IMR-90 (cell line): ENCODE data around the gene HES1.

DNA sequence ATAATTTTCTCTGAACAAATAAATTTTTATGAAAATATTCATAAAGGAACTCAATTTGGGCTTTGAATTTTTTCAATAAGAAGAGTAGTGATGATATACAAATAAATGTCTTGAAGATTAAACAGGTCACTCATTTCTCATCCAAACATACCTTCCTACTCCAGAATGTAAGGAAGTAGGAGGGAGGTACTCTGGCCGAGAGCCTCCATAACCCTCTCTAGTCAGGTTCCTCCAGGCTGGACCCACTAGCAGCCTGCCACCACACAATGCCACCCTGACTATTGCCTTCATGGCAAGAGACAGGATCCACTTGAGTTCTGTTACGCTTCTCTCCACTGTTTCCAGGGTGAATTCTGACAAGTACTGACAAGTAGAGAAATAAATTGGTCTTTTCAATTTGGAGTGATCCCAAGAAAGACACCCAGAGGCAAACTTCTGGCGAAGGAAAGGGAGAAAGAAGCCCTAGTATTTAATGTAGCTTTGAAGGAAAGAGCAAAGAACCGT is 33.0 kb upstream of the ATP13A5 start:
- RRBS: no CpG with 5 or more reads among the region's 4 CpGs
CAGE:
- cytosol, long polyA plus RNA: no peak
- long polyA plus RNA: no peak
- nucleus, long polyA plus RNA: no peak

DNA sequence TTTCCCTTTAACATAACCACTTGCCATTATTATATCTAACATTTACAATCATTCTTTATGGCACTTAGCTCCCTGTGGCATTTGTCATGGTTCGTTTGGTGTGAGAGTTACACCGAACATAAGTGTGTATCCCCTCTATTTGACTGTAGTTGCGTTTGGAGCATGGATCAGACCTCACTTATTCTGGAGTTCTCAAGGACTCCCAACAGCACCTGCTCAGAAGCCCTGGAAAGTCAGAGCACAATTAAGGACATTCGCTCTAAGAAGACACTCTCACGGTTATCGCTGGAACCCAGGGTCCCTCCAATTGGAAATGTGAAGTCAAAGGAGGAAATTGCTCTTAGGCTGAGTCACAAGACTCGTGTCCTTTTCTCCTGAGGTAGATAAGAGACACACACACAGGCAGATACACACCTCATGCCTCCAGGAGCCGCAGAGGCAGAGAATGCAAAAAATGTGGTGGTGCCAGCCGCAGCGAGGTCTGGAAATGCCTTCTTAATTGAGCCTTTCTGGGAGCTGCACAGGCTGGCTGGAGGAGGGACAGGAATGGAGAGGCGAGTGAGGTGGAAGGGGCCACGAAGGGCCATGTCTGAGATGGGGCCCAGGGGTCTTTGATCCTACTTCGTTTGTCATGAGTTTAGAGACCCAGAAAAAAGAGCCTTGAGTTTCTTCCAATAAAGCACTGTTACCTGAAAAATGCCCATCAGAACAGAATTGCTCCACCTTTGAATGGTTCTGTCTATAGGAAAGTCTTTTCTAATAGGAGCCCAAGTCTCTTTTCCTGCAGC is 189.2 kb downstream of the OPA1 start:
- RRBS: no CpG with 5 or more reads among the region's 13 CpGs
CAGE:
- cytosol, long polyA plus RNA: no peak
- long polyA plus RNA: no peak
- nucleus, long polyA plus RNA: no peak

GRCh38 chr3:193884475-193885156 is 251.3 kb upstream of the HES1 start:
- RRBS: no CpG with 5 or more reads among the region's 6 CpGs
CAGE:
- cytosol, long polyA plus RNA: no peak
- long polyA plus RNA: no peak
- nucleus, long polyA plus RNA: no peak

- RRBS: no CpG with 5 or more reads among the region's 10 CpGs
CAGE:
- cytosol, long polyA plus RNA: no peak
- long polyA plus RNA: no peak
- nucleus, long polyA plus RNA: no peak
Observed at GRCh38 chr3:193980449-193980950, 155.4 kb upstream of the HES1 start.

GRCh38 chr3:194124461-194124710 is 11.6 kb upstream of the HES1 start:
- RRBS: no CpG with 5 or more reads among the region's 1 CpG
CAGE:
- cytosol, long polyA plus RNA: no peak
- long polyA plus RNA: no peak
- nucleus, long polyA plus RNA: no peak

GRCh38 chr3:194126558-194126895 is 9.4 kb upstream of the HES1 start:
- RRBS: no CpG with 5 or more reads among the region's 8 CpGs
CAGE:
- cytosol, long polyA plus RNA: no peak
- long polyA plus RNA: no peak
- nucleus, long polyA plus RNA: no peak

DNA sequence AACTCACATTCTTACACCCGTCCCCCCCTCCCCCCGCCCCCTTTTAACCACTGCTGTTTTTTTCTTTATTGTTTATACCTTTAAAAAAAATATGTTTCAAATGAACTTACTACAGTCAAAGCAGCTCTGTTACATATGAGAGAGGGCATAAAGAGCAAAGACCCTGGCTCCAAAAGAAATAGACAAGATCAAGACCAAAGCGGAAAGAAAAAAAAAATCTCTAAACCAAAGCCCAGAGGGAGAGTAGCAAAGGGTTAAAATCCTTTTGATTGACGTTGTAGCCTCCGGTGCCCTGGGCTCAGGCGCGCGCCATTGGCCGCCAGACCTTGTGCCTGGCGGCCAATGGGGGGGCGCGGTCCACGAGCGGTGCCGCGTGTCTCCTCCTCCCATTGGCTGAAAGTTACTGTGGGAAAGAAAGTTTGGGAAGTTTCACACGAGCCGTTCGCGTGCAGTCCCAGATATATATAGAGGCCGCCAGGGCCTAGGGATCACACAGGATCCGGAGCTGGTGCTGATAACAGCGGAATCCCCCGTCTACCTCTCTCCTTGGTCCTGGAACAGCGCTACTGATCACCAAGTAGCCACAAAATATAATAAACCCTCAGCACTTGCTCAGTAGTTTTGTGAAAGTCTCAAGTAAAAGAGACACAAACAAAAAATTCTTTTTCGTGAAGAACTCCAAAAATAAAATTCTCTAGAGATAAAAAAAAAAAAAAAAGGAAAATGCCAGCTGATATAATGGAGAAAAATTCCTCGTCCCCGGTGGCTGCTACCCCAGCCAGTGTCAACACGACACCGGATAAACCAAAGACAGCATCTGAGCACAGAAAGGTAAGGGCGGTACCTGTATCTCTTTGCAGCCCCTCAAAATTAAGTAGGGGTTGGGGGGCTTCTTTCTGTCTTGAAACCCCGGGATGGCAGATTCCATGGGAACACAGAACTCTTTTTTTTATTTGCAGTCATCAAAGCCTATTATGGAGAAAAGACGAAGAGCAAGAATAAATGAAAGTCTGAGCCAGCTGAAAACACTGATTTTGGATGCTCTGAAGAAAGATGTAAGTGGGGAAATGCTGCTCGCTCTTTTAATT is at the start of gene HES1:
Gene HES1 (plus strand): TSS at position 491 of the 1,088 bp plus-strand sequence.
- RRBS: 6% methylated on average over 2 of the region's 34 CpGs
CAGE:
- cytosol, long polyA plus RNA: start-site peak on the plus strand centred at position 516 of the sequence, 28 bp wide, 38 and 22 reads in 2 replicates
- long polyA plus RNA: start-site peak on the plus strand centred at position 489 of the sequence, 11 bp wide, 291 and 703 reads in 2 replicates
- nucleus, long polyA plus RNA: start-site peak on the plus strand centred at position 555 of the sequence, 140 bp wide, 235 and 3,345 reads in 2 replicates

GRCh38 chr3:194142005-194142614 is 6.2 kb downstream of the HES1 start:
- RRBS: no CpG with 5 or more reads among the region's 16 CpGs
CAGE:
- cytosol, long polyA plus RNA: no peak
- long polyA plus RNA: no peak
- nucleus, long polyA plus RNA: no peak

DNA sequence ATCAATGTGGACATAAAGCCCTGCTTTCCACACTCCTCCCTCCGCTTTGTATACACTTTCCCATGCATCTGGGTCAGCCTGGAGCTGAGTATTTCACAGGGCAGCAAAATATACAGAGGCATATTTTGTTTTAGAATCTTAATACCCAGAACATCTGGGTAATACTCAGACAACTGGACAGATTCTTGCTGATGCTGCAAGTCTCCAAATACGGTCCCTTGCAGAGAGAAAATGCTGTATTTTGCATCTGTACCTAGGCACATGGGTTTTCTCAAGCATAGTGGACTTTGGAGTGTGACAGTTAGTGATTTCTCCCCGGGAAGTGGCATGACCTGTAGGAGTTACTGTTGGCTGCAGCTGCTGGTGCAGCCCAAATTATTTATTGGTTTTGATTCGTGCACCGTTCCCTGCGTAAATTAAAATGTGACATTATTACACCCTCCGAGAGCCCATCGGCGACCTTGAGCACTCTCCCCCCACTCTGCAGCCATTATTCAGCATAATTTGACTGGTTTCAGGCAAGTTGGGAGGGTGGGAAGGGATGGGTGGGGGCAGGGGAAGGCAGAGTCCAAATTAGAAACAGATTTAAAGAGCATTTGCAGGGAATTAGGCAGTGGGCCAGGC is 100.9 kb downstream of the CPN2 start:
- RRBS: no CpG with 5 or more reads among the region's 9 CpGs
CAGE:
- cytosol, long polyA plus RNA: no peak
- long polyA plus RNA: no peak
- nucleus, long polyA plus RNA: no peak

- RRBS: 59% methylated on average over 3 of the region's 5 CpGs
CAGE:
- cytosol, long polyA plus RNA: no peak
- long polyA plus RNA: no peak
- nucleus, long polyA plus RNA: no peak
Observed at GRCh38 chr3:194261465-194261887, 89.7 kb downstream of the CPN2 start.

DNA sequence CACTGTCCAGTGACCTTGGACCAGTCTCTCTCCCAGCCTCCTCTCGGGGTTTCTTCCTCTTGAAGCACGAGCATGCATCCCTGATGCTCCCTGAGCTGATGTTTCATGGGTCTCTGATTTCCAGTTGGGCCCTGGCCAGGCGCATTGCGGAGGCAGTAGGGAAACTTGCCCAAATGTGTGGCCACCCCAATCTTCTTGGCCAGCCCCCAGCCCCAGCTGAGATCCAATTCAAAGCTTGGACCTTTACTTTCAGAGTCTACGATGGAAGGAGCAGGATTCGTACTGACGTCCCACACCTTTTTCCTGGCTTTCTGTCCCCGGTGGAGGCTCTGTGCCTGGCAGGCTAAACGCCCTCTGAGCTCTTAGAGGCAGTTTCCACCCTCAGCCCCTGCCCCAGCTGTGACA is 37.5 kb downstream of the CPN2 start:
- RRBS: no CpG with 5 or more reads among the region's 9 CpGs
CAGE:
- cytosol, long polyA plus RNA: no peak
- long polyA plus RNA: no peak
- nucleus, long polyA plus RNA: no peak

GRCh38 chr3:194314856-194315961 is 35.9 kb downstream of the CPN2 start:
- RRBS: 3% methylated on average over 18 of the region's 59 CpGs
CAGE:
- cytosol, long polyA plus RNA: no peak
- long polyA plus RNA: no peak
- nucleus, long polyA plus RNA: no peak

GRCh38 chr3:194561131-194561681 is 72.0 kb downstream of the TMEM44 start:
- RRBS: no CpG with 5 or more reads among the region's 9 CpGs
CAGE:
- cytosol, long polyA plus RNA: no peak
- long polyA plus RNA: no peak
- nucleus, long polyA plus RNA: no peak

DNA sequence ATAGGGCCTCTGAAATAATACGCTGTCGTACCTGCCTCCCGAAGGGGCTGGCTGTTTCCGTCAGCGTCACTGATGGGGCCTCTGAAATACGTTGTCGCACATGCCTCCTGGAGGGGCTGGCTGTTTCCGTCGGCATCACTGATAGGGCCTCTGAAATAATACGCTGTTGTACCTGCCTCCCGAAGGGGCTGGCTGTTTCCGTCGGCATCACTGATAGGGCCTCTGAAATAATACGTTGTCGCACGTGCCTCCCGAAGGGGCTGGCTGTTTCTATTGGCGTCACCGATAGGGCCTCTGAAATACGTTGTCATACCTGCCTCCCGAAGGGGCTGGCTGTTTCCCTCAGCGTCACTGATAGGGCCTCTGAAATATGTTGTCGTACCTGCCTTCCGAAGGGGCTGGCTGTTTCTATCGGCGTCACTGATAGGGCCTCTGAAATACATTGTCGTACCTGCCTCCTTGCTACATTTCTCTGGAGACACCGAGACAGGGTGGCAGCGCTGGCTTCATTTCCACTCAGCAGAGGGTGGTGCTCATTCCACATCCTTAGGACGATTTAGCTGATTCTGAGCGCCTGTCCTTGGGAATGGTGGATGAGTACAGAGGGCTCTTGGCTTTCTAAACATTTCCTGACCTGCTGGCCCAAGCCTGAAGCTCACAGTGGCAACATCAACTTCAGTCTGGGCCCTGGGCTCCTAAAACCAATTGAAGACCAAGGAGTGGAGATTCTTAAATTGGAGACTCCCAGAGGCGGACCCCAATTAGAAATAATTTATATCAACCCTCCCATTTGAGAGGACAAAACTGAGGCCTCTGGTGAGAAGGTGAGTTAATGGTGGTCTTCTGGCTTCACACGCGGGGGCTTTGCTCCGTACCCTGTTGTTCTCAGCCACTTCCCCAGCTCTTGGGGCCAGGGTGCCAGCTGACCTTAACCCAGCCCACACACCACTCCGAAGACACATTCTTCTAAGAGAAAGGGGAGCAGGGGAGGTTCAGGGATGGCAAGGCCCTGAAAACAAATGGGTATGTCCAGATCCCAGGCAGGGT is 2.1 kb downstream of the TMEM44 start:
- RRBS: no CpG with 5 or more reads among the region's 36 CpGs
CAGE:
- cytosol, long polyA plus RNA: no peak
- long polyA plus RNA: no peak
- nucleus, long polyA plus RNA: no peak

DNA sequence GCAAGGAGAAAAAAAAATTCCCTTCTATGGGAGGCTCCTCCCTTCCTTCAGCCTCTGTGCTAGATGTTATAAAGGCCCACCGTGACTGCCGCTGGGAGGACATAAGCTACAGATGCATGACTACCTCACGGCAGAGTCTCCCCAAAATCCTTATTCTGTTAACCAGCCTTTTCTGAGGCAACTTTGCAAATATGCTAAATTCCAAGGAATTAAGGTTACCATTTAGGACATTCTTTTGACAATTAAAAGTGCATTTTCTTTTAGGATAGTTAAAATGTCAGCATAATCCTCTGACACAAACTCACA is 11.1 kb downstream of the LSG1 start:
- RRBS: no CpG with 5 or more reads among the region's 3 CpGs
CAGE:
- cytosol, long polyA plus RNA: no peak
- long polyA plus RNA: no peak
- nucleus, long polyA plus RNA: no peak

DNA sequence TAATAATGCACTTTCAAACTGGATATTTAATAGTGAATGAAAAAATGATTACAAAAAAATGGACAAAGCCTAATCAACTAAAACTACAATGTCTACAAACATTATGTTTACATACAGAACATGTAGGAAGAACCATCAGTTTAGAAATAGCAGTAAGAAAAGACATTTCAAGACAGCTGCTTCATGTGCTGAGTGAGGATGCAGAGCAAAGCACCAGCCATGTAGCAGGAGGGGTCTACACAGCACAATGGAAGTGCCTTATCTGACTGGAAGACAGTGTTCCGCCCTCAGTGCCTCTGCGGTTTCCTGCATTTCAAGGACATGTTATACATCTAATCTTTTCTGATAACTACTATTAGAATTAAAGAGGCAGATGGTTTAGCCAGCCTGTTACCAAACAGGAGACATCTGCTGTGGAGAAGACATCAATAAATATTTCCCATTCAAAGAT is 10.7 kb downstream of the LSG1 start:
- RRBS: no CpG with 5 or more reads among the region's 2 CpGs
CAGE:
- cytosol, long polyA plus RNA: no peak
- long polyA plus RNA: no peak
- nucleus, long polyA plus RNA: no peak

GRCh38 chr3:194688342-194688500 is 2.5 kb downstream of the FAM43A start:
- RRBS: no CpG with 5 or more reads among the region's 2 CpGs
CAGE:
- cytosol, long polyA plus RNA: no peak
- long polyA plus RNA: no peak
- nucleus, long polyA plus RNA: no peak

DNA sequence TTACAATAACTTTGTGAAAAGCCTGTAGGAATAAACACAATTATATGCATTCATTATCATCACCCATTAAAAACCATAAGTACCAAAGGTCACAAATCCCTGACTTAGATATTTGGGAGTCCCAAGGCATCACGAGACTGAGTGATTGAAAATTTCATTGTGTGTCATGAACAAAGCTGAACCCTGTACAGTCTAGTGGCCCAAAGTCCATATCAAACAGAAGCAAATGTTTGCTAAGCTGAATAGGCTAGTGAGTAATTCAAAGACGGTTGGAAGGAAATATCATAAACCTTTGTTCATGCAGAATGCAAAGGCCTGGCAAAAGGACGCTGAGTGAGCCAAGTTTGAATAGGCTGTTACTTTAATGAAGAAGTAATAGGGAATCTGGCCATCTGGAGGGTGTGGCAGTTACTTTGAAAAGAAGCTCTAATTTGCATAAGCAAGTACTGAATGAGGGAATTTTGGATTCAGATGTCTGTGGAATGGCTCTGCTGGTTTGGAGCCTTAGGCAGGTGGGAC is 37.0 kb downstream of the FAM43A start:
- RRBS: no CpG with 5 or more reads among the region's 3 CpGs
CAGE:
- cytosol, long polyA plus RNA: no peak
- long polyA plus RNA: no peak
- nucleus, long polyA plus RNA: no peak

- RRBS: no CpG with 5 or more reads among the region's 5 CpGs
CAGE:
- cytosol, long polyA plus RNA: no peak
- long polyA plus RNA: no peak
- nucleus, long polyA plus RNA: no peak
Observed at GRCh38 chr3:194769007-194769242, 83.2 kb downstream of the FAM43A start.

DNA sequence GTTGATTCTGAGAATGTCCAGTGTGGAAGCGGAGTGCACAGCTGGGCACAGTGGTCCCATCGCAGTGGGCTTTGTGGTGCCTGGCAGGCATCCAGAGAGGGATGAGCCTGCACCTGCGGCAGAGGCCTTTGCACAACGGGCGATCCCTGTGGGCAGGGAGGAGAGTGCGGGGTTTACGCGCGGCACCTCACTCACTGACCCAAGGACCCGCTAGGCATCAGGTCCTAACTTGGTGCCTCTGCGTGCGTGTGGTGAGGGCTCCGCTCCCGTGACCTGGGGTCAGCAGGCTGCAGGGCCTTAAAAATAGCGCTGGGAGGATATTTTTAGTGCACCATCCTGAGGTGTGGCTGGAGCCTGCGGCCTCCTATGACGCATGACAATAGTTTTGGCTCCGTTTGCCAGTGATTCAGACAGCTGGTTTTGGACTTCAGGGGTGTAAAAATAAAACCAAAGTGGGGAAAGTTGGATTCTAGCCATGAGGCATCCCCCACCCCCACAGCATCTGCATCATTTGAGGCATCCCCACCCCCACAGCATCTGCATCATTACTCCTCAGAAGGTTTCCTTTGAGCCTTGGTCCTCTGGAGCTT is 139.0 kb downstream of the FAM43A start:
- RRBS: no CpG with 5 or more reads among the region's 18 CpGs
CAGE:
- cytosol, long polyA plus RNA: no peak
- long polyA plus RNA: no peak
- nucleus, long polyA plus RNA: no peak